Heart right ventricle (tissue), 2 donors: ENCODE measurements around the gene CXXC5.

- PRO-cap, 2 experiments = no peak in any of the 2 experiments
Observed at GRCh38 chr5:138655782-138656196, 80.6 kb upstream of the HSPA9 start.

- PRO-cap, 2 experiments = no peak in any of the 2 experiments
Observed at GRCh38 chr5:138937026-138937770, 62.1 kb upstream of the LRRTM2 start.

- PRO-cap, 2 experiments = no peak in any of the 2 experiments
Observed at GRCh38 chr5:138975193-138975531, 100.0 kb upstream of the LRRTM2 start.

- PRO-cap, 2 experiments = no peak in any of the 2 experiments
Observed at GRCh38 chr5:139111338-139111874, 86.8 kb downstream of the SIL1 start.

DNA sequence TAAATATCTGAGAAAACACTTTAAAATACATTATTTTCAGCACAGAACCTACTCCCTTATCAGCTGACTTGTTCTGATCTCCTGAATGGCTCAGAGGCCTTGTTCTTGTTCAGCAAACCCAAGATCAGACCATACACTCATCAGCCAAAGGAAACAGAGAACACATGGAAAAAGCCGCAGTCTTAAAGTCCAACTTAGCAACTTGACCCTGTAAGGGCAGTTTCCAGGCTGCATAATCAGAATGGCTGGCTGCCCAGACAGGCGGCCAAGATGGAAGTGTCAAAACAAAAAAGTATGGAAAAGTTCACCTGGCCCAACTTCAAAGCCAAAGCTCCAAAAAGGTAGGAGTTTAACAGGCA, 56.4 kb downstream of the SIL1 start:
- PRO-cap, 2 experiments = no peak in any of the 2 experiments

DNA sequence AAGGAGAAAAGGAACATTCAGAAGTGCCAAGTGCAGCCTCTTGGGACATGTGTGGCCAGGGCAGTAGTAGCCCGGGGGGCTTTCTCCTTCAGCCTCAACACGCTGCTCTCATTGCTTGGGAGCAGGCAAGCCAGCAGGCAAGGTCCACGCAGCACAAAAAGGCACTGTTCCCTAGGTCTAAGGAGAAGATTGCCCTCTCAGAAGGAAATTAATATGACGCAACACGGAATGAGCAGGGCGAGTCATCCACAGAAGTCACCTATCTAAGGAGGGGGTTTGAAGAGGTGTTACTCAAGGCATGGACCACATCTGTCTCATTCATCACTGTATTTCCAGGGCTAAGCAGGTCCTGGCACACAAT, 16.1 kb downstream of the SIL1 start:
- PRO-cap, 2 experiments = no peak in any of the 2 experiments

DNA sequence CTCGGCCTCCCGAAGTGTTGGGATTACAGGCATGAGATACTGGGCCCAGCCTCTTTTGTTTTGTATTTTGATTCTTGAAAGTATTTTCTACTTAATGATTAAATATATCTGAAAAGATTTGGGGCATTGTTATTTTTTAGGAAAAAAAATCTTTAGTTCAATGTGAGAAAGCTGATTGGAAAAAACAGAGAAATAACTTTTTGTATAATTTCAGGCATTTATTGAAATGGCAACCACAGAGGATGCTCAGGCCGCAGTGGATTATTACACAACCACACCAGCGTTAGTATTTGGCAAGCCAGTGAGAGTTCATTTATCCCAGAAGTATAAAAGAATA, 23.0 kb upstream of the PAIP2 start:
- PRO-cap, 2 experiments = no peak in any of the 2 experiments

DNA sequence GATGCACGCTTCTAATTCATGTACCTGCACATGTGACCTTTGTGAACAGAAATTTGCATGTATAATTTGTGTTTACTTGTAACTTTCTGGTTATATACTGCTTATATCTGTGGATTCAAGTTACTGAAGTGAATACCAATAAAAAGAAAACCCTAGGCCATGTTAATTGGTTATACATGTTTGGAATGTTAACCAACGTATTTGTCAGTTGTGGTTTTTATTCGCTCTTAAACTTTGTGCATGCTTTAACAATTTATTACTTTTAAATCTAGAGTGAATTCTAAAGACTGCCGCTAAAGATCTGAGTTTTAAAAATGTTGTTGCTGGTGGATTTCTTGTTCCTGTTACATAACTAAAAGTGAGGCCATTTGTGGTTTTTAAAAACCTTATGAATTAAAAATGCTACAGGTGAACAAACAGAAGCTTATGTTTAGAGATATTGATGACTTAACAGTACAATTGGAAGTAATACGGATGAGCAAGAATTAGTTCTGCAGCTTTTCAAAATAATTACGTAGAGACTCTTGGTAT, 11.3 kb upstream of the PAIP2 start:
- PRO-cap, 2 experiments = no peak in any of the 2 experiments

GRCh38 chr5:139415348-139415928, 11.5 kb upstream of the SPATA24 start:
- PRO-cap, 2 experiments = peak in 1 of 2 experiments; most common plus-strand start chr5:139415606 (in 1); most common minus-strand start chr5:139415540 (in 1)

GRCh38 chr5:139525529-139526660, 35.2 kb upstream of the UBE2D2 start:
- PRO-cap, 2 experiments = no peak in any of the 2 experiments

DNA sequence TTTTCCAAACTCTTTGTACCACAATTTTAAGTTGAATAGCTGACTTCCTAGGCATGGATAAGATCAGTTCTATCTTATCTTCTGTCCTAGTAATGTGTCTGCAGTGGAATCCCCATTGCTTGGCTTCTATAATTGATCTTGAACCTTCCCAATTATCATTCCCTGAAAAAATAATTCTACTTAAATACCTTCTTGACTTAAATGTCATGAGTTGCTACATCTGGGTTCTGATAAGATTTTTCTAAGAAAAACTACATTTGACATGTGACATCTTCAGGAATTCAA, 3.7 kb downstream of the UBE2D2 start:
- PRO-cap, 2 experiments = no peak in any of the 2 experiments

GRCh38 chr5:139602201-139602763, 41.1 kb downstream of the UBE2D2 start:
- PRO-cap, 2 experiments = no peak in any of the 2 experiments

DNA sequence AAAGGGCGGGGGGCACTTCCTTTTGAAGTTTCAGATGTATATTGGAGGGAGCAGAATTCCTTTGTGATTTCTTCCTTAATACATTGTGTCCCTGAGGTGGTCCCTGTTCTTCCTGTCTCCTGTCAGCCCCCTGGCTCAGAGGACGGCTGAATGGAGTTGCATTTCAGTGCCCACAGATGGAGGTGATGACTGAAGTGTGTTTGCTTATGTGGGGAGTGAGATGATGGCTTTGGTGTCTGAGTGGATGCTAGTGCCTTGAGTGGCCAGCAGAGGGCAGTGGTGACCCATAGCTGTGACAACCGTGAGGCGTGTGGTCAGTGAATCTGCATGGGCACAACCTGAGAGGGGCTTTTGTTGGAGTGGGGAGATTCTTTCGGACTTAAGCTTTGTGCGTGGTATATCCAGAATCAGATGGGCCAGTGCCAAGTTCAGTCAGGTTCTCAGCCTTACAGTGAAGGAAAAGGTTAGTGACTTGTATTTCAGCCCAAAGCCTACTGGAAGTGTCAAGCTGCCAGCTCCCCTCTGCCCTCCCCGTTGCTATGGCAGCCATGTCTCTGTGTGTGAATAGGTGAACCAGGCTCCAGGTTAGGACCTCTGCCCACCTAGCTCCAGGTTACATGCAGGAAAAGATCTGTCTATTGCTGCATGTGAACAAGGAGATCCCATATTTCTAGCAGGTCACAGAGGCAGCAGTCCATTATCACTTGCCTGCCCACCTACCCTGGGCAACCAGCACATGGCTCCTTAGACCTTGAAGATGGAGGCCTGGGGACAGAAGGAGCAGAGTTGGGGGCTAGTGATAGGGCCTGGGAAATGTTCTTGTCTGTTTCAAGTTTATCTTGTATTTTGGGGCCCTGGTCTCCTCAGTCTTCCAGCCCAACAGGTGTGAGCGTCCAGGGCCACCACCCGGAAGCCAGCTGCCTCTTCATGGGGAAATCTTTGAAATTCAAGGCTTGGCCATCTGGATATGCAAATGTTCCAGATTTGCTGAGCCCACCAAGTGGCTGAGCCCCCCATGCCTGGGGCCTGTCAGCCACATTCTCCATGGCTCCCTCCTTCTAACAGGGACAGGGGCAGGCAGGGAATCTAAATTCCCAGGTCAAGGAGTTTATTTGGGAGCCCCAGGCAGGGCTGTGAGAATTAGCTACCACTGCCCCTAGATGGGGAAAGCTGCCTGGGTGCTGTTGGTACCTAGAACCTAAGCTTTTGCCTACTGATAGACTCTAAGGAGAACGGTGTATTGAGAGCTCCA, 14.5 kb upstream of the CXXC5 start:
- PRO-cap, 2 experiments = no peak in any of the 2 experiments

DNA sequence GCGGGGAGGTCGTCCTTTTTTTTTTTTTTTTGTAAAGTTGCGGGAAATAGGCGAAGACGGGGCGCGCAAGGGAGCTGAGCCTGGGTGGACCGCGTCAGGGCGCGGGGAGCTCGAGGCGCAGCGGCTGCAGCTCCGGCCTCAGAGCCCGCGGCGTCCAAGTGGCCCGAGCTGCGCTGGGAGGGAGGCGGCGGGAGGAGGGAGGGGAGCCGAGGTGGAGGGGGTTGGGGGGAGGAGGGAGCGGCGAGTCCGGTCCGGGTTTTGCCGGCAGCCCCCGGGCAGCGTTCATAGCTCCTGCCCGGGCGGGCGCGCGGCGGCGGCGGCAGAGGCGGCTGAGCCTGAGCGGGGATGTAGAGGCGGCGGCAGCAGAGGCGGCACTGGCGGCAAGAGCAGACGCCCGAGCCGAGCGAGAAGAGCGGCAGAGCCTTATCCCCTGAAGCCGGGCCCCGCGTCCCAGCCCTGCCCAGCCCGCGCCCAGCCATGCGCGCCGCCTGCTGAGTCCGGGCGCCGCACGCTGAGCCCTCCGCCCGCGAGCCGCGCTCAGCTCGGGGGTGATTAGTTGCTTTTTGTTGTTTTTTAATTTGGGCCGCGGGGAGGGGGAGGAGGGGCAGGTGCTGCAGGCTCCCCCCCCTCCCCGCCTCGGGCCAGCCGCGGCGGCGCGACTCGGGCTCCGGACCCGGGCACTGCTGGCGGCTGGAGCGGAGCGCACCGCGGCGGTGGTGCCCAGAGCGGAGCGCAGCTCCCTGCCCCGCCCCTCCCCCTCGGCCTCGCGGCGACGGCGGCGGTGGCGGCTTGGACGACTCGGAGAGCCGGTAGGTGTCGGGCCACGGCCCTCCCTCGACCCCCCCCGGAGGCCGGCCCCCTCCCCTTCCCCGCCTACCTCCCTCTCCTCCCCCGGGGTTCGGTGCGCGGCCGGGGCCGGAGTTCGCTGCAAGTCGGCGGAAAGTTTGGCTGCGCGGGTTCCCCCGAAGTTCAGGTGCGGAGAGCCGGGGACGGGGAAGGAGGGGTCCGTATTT, at the start of gene CXXC5:
CXXC5 (plus strand) TSS at position 313 of the 1,013 bp plus-strand sequence.
- PRO-cap, 2 experiments = peak in 2 of 2 experiments; most common plus-strand start position 894 of the sequence (in 2); most common minus-strand start position 160 of the sequence (in 2)

- PRO-cap, 2 experiments = peak in 1 of 2 experiments; most common plus-strand start chr5:139649976 (in 1); most common minus-strand start chr5:139649709 (in 1)
Observed at GRCh38 chr5:139649050-139650107, 1.2 kb downstream of the CXXC5 start.

DNA sequence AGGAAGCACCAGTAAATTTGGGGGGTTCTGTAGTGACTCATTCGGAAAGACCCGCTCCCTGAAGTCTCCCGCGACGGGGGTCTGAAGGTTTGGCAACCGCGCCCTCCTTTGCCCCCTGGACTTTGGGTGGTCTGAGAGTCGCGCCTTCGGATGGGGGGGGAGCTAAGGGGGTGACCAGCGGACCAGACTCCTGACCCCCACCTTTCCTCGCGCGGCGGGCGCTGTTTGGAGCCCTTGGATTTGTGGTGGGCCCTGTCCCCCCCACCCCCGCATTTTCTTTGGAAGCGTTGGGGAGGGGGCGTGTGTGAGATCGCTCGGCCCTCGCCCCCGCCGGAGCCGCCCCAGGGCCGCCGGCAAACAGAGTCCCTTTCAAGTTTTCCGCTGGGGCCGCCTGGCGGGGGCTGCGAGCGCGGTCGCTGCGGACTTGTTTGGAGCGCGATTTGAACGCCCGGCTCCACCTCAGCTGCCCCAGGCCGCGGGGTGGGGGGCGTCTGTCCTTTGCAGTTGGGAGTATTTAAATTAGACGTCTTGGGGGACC, 2.1 kb downstream of the CXXC5 start:
- PRO-cap, 2 experiments = no peak in any of the 2 experiments

DNA sequence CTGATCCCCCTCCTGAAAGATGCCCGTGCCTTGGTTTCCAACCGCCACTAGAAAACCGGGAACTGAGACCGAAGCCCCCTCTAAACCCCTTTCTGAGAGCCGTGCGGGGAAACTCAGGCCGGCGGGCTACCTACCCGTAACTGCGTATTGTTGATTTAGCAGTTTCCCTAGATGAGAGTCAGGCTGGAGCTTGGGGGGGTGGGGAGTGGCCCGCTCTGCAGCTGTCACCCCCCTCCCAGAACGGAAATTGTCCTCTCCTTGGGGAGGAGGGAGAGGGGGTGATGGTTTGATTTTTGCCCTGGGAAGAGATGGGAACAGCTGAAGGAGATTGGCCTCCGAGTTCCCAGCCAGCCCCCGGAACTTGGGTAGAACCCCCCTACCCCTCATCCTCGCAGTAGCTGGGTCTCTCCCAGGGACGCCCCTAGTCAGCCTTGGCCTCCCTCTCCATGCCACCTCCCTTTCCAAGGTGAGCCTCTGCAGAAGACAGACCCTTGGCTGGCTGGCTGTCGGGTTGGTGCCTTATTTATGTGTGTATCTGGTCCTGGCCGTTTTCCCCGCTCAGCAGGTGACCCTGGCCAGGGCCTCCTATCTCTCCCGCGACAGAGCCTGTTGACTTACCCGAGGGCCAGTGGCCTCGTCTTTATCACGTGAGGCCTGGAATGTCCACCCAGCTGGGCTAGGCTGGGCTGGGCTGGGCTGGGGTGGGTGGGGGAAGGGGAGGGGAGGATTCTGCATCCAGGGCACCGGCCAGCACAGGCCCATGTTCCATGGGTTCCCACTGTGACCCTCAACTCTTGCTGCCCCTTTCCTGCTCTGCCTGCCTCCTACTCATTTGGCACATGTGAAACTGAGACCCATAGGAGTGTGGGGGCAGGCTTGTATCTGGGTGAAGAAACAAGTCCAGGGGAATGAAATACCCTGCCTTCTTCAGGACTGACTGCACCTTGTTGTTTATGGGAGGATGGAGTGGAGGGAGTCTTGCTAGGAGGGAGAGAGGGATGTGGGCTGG, 2.9 kb downstream of the CXXC5 start:
- PRO-cap, 2 experiments = peak in 2 of 2 experiments; most common plus-strand start position 727 of the sequence (in 2); most common minus-strand start position 142 of the sequence (in 2)

- PRO-cap, 2 experiments = peak in 2 of 2 experiments; most common plus-strand start chr5:139677347 (in 2); most common minus-strand start chr5:139677240 (in 1)
Observed at GRCh38 chr5:139676688-139677522, 28.8 kb downstream of the CXXC5 start.

DNA sequence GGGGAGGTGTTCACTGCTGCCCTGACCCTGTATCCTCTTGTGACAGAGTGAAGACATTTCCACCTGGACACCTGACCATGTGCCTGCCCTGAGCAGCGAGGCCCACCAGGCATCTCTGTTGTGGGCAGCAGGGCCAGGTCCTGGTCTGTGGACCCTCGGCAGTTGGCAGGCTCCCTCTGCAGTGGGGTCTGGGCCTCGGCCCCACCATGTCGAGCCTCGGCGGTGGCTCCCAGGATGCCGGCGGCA, 32.1 kb downstream of the CXXC5 start:
- PRO-cap, 2 experiments = no peak in any of the 2 experiments

DNA sequence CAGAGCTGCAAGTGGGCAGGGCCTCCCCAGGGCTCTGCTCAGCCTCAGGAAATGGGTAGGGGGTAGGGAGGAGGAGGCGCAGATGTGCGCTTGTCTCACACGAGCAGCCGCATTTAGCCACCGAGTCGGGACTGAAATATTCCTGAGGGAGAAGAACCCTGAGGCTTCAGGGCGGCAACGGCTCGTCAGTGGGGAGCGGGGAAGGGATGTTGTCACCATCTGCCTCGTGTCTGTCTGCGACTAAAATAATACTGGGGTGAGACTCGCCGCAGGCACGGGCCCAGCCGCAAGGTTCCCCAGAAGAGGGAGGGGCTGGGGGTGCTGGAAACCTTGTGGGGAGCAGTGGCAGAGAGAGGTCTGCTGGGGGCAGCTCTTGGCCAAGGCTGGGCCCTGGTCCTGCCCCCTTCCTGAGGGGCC, 55.3 kb upstream of the PSD2 start:
- PRO-cap, 2 experiments = no peak in any of the 2 experiments